GM19240 (cell line): ENCODE results near the gene IFFO1.

- RRBS: 76% methylated on average over 4 of the region's 29 CpGs
Observed at GRCh38 chr12:6181924-6182934, 18.0 kb upstream of the CD9 start.

DNA sequence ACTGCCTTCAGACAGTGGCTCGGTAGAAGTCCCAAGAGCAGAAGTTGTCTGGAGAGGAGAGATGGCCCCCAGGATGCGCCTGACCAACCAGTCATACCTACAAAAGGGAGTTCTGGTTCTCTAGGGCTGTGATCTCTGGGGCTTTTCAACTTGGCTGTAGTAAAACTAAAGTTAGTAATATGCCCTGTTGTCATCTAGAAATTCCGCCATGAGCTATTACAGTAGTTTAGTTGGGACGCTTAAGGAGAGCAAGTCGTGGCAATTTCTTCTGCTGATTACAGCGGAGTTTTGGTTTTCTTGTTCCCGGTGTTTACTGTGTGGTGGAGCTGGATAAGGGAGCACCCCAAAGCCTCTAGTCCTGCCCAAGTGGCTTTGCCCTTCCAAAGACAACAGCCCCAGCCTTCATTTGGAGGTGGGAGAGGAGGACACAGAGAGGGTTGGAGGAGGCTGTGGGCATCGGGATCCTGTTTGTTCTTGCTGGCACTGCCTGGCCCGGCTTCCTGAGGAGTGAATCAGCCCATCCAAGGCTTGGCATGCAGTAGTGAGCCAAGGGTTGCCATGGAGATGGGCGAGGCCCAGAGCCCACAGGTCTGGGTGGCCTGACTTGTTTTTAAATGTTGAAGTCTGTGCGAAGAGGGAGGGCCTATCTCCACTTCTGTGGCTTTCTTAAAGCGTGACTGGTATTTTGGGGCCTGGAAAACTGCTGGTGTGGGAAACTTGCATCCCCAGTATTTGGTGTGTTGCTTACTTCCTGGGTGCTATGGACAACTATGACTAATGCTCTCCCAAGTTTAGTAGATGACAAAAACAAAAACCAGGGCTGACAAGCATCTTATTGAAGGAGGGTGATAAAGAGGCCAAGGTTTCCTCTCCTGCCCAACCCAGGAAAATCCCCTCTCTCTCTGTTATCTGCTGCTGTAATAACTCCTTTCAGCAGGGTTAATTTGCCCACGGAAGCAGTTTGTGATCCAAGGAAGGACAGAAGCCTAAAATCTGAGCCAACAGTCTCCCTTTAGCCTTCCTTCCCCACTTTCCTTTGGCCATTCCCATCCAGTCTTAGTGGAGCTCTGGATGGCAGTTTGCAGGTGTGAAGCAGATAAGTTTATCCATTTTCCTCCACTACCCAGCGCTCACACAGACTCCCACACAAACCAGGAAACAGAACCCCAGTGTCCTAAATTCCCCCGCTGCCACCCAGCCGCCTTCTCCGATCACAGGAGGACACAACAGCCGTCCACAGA lies 15.8 kb downstream of the CD9 start:
- RRBS: no CpG with 5 or more reads among the region's 18 CpGs

DNA sequence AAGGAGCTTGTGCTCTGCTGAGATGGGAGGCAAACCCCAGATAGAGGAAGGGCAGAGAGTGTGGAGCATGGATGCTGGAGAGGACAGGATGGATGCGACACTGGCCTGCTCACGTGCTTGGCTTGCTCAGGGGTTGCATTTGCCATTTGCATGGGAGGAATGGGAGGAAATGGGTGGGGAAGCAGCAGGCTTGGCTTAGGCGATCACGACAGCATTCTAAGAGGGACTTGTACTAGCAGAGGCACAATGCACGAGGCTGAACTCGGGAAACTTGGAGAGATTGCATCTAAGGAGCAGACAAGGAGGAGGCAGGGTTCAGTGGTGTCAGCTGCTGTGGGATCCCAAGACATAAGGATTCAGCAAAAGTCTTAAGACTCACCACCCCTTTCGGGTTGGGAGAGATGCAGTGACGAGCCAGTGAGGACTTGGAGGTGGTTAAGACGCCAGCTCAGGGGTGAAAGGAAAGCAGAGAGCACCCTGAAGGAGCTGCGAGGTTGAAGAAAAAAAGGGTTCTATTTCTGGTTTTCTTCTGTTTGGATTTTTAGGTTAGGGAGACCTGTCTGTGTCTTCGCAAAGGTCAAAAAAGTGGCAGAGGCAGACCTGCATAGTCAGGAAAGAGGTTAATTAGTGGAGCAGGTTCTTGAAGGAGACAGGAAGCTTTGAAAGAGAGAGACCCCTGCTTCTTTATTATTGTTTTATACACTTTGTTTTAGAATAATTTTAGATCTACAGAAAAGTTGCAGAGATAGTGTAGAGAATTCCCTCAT lies 20.0 kb downstream of the CD9 start:
- RRBS: no CpG with 5 or more reads among the region's 11 CpGs

DNA sequence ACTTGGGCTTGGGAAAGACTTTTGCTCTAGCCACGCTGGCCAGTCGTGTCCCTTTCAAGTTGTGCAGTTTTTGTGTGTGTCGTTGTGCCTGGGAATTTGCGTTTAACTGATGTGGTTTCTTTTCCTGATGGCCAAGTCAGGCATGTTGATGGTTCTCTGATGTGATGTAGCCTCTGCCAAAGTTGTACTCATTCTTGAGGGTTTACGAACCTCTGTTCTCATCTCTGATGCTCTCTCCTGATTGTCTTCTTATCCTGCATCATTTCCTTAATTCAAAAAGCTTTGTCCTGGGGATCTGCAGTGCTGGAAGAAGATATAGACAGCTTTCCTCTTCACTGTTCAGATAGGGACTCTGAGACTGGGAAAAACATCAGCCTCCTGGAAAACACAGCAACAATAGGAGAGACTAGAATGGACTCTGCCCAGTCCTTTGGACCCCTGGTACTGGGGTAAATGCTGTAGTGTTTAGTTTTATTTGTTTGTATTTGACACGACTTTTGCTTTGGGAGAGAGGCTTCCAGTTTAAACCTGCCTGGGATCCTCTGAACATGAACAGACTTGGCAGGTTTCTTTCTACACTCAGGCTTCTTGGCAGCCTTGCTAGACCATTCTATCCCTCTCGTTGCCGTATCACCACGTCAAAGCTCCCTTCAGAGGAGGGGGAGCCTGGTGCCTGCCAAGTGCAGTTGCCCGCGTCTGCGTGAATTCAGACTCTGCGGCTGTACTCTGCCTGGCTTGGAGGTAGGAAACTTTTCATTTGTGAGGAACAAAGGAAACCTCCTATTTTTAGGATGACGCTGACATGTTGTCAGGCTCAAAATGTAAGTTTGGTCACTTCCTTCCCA lies 25.6 kb downstream of the CD9 start:
- RRBS: no CpG with 5 or more reads among the region's 14 CpGs

DNA sequence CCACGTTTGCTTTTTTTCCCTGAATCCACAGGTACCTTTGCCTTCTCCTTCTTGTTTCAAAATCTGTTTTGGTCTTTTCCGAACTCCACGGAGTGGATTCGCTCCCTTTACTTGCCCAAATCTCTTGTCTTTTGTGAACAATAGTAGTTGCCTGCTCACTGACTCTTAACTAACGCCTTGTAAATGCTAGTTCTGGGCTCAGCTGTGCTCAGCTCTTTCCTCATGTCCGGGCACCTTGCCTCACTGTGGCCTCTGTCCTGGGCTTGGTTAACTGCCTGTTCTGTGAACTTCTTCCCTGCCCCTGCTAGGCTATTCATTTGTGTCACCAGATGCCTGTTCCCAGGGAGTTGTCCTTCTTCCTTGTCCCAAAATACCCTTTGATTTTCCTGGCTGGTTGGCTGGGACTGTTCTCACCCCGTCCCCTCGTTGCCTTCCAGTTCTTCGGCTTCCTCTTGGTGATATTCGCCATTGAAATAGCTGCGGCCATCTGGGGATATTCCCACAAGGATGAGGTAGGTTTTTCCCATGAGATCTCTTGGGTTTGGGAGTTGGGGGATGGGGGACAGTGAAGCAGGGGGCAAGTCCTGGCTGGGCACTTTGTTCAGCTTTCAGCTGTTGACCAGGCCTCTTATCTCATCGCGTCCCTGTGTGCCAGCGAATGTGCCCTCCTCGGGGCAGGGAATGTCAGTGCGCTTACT lies 32.9 kb downstream of the CD9 start:
- RRBS: no CpG with 5 or more reads among the region's 16 CpGs

DNA sequence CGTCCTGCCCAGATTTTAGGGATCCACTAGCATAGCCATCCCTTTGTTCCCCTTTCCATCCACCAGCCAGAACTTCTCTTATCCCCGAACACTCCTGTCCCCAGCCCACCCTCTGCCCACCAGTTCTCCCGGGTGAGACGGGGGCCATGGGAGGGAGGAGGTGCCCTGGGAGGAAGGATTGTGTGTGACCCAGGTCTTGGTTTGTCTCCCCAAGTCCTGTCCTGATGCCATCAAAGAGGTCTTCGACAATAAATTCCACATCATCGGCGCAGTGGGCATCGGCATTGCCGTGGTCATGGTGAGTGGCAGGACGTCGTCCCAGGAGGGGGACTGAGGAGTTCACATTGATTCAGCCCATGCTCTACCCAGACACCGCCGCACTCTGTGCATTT lies 35.8 kb downstream of the CD9 start:
- RRBS: no CpG with 5 or more reads among the region's 13 CpGs

GRCh38 chr12:6327246-6328532 lies 14.2 kb downstream of the TNFRSF1A start:
- RRBS: 92% methylated on average over 14 of the region's 37 CpGs

- RRBS: 26% methylated on average over 2 of the region's 10 CpGs
Observed at GRCh38 chr12:6340618-6341131, 1.2 kb downstream of the TNFRSF1A start.

- RRBS: no CpG with 5 or more reads among the region's 14 CpGs
Observed at GRCh38 chr12:6394338-6395101, 10.6 kb downstream of the LTBR start.

DNA sequence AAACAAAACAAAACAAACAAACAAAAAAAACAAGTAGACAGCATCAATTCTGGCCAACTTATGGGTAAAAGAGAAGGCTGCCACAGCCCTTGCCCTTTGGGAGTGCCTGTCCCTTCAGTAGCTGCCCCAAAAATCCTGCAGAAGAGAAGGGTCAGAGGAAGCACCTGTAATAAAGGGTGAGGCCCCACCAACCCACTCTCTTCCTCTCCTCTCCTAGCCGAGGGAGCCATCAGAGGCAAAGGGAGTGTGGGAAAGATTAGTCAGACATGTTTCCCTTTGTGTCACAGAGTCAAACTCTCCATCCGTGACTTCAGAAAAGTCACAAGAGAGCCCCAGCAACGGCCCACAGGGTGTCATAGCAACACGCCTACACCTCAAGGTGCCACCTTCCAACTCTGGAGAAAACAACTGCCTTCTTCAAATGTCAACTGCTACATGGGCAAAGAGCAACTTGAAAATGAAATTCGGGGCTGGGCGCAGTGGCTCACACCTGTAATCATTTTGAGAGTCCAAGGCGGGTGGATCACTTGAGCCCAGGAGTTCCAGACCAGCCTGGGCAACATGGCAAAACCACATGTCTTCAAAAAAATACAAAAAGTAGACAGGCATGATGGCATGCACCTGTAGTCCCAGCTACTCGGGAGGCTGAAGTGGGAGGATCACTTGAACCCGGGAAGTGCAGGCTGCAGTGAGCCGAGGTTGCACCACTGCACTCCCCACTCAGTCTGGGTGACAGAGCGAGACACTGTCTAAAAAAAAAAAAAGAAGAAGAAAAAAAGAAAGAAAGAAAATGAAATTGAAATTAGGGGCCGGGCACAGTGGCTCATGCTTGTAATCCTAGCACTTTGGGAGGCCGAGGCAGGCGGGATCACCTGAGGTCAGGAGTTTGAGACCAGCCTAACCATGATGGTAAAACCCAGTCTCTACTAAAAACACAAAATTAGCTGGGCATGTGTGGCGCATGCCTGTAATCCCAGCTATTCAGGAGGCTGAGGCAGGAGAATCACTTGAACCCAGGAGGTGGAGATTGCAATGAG lies 17.6 kb upstream of the CD27 start:
- RRBS: no CpG with 5 or more reads among the region's 15 CpGs

GRCh38 chr12:6444027-6444376 lies 753 bp upstream of the CD27 start:
- RRBS: no CpG with 5 or more reads among the region's 4 CpGs

DNA sequence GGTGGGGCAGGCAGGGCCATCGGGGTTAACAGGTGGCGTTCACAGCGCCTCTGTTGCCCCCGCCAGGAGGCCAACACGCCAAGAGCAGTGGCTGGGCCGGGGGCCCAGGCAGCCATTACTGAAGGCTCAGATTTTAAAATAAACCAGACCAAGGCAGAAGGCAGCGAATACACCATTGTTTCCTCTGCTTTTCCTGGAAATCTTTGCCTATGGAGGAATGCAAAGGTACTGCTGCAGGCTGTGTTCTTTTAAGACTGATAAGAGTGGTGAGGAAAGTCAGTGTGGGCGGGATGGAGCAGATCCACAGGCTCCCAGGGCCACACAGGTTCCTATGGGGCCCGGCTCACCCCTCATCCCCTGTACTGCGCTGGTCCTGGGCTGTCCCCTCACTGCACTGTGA lies 7.3 kb downstream of the GAPDH start:
- RRBS: no CpG with 5 or more reads among the region's 10 CpGs

- RRBS: 2% methylated on average over 40 of the region's 86 CpGs
Observed at GRCh38 chr12:6555206-6556127, at the start of gene IFFO1. IFFO1 (minus strand) TSS chr12:6556042.

- RRBS: no CpG with 5 or more reads among the region's 9 CpGs
Observed at GRCh38 chr12:6556624-6557451, 996 bp upstream of the IFFO1 start.

GRCh38 chr12:6574265-6574947 lies 6.3 kb upstream of the NOP2 start:
- RRBS: no CpG with 5 or more reads among the region's 2 CpGs

DNA sequence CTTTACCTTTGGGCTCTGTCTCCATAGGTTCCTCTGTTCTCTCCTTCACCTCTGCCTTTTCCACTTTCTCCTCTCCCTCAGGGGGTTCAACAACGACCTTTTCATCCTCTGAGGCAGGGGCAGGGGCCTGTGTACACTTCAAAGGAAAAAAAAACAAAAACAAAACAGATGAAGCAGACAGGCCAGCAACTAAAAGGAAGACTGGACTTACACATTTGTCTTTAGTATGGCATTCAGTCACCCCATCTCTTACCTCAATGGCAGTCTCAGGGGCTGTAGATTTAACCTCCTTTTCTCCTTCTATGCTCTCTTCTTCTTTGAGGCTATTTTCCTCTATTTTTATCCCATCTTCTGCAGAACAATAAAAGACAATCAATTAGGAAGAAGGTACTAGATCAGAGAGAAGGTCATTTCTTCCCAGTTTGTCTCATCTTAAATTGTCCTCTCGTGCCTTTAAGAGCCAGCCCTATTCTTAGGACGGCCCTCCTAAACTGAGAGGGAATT lies 13.0 kb upstream of the NOP2 start:
- RRBS: no CpG with 5 or more reads among the region's 3 CpGs

DNA sequence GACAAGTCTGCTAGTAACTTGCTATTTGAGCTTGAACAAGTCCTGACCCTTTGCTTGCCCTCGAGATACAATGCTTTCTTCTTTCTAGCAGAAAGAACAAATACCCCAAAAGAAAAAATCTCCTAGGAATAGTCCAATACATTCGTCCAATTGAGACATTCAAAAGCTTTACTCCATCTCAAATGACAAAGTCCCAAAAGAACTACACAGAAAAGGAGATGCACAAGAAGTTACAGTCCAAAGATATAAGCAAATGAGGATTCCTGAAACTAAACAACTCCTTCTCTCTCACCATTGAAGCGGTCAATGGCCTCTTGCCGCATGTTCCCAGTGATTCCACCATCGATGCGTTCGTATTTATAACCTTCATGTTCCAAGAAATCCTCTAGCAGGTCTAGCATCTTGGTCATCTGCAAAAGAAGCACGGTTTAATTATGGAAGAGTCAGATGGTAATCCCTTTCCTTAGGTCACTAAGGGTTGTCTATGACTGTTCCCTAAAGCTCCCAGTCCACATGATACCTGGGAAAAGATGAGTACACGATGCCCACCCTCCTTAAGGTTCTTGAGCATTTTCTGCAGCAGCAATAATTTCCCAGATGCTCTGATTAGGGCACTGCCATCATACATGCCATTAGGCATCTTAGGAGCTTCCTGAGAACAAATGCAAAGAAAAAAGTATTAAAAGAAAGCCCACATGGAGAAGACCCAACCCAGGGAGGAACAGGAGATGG lies 15.8 kb downstream of the CHD4 start:
- RRBS: no CpG with 5 or more reads among the region's 9 CpGs

DNA sequence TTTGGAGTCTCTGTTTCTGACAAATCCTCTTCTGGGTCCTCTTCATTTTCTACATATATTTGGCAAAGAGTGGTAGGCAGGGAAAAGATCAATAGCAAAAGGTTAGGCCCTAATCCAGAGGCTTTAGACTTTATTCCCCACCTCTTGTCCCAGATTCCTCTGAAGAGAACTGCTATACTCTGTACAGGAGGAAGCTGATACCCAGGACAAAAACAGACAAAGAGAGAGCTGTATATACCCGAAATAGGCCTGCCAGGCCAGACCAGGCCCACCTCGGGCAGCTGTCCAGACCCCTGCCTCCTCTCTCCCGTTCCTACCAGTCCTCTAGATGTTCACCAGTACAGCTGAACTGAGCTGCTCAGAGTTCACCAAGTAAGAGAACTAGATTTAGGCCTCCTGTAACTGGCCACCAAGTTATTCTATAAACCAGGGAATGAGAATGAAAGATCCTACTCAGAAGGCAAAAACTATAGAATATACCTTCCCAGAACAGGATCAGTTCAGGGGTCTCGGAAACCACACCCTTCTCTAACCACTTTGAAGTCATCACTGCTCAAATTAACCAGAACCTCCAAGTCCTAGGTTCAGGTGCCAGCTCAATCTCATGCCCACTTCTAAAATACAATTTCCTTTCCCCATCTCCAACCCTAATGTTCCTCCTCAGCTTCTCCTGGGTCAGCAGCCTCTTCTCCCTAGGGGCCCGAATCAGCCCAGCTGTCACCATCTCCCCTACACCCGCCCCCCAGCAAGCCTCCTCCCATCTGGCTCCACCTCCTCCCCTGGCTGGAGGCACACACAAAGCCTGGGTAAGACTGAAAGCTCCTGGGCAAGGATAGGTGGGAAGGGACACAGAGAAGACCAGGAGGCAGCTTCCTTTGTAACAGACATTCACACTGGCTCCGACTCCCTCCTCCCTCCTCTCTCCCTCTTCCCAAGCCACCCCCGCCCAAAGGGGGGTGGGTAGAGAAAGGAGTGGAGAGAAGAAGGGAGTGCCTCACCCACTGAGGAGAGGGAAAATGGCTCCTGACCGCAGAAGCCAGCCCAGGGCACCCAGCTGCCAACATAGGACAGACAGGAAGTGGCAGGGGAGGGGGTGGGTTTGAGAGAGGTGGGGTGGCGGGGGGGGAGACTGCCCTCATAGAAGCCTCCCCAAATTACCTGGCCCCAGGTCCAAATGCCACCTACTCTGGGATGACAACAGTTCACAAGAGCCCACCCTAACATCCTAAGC lies 4.3 kb downstream of the CHD4 start:
- RRBS: no CpG with 5 or more reads among the region's 10 CpGs

- RRBS: 19% methylated on average over 2 of the region's 11 CpGs
Observed at GRCh38 chr12:6745422-6746164, 7.3 kb downstream of the MLF2 start.

DNA sequence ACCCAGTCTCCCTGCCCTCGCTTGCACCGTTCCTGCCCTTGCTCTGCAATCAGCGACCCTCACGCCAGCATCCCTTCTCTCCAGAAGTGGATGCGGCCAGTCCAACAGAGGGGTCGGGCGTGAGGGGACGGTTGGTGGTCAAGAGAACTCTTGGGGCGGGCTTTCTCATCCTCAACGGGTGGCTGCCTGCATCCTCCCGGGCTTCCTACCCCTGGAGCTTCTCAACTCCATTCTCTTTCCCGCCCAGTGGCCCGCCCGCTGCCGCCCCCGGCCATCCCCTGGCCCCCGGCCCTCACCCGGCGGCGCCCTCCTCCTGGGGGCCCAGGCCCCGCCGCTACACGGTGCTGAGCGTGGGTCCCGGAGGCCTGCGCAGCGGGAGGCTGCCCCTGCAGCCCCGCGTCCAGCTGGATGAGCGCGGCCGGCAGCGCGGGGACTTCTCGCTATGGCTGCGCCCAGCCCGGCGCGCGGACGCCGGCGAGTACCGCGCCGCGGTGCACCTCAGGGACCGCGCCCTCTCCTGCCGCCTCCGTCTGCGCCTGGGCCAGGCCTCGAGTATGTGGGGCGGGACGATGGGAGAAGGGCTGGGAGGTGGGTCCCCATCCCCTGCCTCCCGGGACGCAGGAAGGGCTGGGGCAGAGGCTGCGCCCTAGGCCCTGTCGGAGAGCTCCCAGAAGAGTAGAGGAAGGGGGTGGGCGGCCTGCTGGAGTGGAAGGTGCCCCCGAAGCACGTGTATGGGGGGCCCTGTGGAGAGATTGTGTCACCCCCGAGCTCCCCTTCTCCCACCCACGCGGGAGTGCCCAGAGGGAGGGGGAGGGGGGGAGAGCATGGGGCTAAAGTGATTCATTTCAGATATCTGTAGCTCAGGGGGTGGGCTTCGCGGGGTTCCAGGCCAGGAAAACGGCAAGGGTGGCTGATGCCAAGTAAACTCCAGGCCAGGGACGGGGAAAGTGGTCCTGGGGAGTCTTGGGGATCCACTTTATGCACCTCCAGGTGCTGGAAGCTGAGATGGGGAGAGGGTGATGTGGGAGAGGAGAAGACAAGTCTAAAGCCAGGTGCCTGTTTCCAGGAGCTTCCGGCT lies 1.5 kb downstream of the LAG3 start:
- RRBS: 19% methylated on average over 26 of the region's 70 CpGs